SK-N-DZ (cell line): Measurements from ENCODE around the genes CRMP1, MAN2B2, MRFAP1, S100P and BLOC1S4.

RAMPAGE:
- cytosol, long total RNA: no peak
- nucleus, long total RNA: no peak
These were observed 68.1 kb downstream of the STX18 start for GRCh38 chr4:4473777-4474143.

DNA sequence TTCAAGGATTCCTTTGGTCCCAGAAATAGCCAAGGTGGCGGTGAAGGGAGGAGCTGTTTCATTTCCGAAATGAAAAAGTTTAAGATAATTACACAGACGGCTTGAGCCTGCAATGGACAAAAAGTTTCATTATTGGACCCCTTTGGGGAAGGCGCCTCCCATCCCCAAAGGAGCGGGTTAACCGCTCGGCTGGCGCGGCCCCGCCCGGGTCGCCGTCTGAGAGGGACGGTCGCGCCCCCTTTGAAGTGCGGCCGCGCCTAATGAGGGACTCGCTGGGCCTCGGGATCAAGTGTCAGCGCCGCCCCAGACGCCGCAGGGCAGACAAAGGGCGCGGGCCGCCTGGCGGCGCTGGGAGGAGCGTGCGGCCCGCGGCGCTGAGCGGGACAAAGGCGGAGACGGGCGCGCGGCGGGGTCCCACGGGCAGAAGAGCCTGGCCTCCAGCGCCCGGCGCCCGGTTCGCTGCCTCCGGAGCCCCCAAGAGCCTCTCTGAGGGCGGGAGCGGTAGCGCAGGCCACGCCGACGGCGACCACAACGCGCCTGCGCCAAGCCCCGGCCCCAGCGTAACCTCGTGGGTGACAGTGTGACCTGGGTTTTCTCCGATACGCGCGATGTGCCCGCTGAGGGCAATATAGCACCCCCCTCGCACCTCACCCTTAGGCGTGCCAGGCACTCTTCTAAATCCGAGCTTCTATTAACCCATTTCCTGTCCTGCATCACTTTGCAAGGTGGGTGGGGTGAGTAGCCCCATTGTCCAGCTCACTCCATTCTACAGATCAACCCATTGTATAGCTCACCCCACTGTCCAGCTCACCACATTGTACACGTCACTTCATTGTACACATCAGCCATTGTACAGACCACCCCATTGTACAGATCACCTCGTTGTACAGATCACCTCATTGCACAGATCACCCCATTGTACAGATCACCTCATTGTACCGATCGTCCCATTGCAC, 33.5 kb upstream of the STX18 start:
RAMPAGE:
- cytosol, long total RNA: no peak
- nucleus, long total RNA: no peak

GRCh38 chr4:5576077-5576620, 132.2 kb downstream of the EVC2 start:
RAMPAGE:
- cytosol, long total RNA: no peak
- nucleus, long total RNA: no peak

RAMPAGE:
- cytosol, long total RNA: no peak
- nucleus, long total RNA: no peak
These were observed 853 bp upstream of the EVC start for GRCh38 chr4:5709966-5710730.

RAMPAGE:
- cytosol, long total RNA: no peak
- nucleus, long total RNA: no peak
These were observed 72.2 kb downstream of the EVC start for GRCh38 chr4:5783268-5783631.

DNA sequence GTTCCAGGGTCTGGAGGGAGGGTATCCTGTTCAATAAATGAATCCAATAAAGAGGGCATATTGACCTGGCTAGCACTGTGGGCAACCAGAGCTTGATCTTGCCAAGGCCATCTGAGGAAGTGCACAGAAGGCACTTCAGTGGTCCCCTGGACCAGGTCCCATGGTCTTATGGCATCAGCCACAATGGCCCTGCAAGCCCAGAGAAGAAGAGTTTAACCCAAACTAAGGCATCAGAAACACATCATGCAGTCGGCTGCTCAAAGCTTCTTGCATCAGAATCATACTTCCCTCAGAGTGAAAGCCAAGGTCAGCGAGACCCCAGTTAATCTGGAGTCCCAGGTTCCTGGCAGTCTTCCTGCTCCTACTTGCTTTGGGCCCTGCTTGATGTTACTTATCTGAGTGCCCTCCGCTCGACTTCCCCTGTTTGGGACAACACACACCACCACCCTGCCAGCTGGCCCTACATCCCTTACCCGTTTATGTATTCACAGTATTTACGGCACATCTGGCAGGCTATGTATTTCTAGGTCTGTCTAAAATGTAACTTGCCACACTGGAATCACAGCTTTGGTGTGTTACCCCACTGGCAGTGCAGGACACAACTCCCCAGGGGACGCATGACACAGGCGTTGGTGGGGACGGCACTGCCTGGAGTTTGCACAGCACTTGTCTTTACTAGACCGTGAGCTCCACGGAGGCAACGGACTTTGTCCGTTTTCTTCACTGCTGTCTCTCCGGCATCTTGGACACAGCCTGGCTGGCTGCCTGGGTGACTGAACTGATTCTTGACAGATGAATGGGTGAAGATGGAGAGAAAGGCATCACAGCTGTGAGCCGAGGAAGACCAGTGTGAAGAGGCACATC, 22.8 kb downstream of the CRMP1 start:
RAMPAGE:
- cytosol, long total RNA: no peak
- nucleus, long total RNA: no peak

DNA sequence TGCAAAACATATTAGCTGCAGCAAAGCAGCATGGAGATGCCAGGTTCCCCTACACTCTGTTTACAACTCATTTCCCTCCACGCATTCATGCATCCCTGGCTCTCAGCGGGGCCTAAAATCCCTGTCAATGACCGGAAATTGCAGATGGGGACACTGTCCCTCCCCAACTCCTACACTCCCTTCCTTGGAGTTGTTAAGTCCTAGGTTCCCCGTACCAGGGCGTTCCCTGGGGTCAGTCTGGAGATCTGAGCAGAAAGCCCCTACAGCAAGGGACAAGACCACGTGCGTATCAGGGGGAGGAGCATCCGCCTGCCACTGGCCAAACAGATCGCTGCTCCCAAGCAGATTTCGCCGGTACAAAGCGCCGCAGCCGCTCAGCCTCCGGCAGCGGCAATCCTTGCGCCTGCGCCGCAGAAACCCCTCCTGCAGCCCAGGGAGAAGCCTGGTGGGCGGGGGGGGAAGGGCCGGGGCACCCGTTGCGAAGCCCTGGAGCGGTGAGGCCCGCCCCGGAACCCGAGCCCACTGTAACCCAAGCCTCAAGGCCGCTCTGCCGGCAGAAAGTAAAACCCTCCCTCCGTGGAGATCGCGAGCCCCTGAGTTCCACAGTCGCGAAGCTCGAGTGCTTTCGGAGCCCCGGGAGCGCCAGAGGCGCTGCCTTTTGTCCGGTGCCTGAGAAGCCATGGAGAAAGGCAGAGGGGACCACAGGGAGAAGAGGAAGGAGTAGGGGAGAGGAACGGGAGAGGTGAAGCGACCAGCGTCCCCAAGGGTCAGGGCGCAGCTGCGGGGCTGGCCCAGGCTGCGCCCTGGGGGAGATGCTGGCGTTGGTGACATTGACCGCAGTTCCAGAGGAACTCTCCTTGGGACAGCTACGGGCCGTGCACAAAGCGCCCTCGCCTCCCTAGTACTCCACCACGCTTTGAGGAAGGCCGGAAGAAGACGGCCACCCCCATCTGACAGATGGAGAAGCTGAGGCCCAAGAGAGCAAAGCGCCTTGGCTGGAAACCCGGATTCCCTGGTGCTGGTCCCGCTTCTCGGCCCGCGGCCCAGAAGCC, 2.6 kb downstream of the CRMP1 start:
RAMPAGE:
- cytosol, long total RNA: start-site peak on the plus strand centred at position 490 of the sequence, 213 bp wide, 40 and 36 reads in 2 replicates
- nucleus, long total RNA: no peak

DNA sequence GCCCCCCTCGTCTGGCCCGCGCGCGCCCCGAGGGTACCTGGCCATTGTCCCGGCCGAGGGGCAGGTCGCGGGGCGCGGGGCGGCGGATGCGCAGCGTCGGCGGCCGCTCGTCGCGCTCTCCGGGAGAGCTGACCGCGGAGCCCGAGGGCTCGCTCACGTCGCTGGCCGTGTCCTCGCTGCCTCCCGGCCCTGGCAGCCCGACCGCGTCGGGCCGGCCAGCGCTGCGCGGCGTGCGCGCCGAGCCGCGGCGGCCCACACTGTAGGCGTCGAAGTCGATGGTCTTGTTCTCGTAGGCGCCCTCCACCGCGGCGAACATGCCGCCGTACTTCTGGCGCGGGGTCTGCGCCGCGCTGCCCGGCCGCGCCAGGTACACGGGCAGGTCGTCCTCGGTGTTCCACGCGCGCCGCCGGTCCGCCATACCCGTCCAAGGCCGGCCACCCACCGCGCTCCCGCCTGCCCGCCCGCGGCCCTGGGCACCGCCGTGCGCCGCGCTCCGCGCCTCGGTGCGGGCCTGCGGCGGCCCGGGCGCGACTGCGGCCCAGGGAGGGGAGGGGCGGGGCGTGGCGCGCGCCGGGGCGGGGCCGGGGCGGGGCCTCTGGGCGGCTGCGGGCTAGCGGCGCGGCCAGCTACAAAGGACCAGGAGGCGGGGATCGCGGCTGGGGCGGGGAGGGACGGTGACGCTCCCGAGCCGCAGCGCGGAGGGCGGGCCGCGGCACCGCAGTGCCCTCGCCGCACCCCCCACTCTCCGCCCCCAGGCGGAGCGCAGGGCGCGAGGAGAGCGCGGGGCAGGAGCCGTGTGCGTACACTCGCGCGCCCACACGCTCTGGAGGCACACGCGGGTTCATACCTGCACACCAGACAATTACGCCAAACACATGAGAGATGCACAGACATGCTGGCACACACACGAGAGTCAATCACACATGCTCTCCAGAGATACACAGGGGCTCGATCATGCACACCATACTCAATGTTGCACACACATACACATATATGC, at the start of gene CRMP1:
TSS of gene CRMP1 (minus strand) at position 535 of the 997 bp plus-strand sequence.
RAMPAGE:
- cytosol, long total RNA: no peak
- nucleus, long total RNA: start-site peak on the plus strand centred at position 786 of the sequence, 64 bp wide, 16 and 14 reads in 2 replicates

DNA sequence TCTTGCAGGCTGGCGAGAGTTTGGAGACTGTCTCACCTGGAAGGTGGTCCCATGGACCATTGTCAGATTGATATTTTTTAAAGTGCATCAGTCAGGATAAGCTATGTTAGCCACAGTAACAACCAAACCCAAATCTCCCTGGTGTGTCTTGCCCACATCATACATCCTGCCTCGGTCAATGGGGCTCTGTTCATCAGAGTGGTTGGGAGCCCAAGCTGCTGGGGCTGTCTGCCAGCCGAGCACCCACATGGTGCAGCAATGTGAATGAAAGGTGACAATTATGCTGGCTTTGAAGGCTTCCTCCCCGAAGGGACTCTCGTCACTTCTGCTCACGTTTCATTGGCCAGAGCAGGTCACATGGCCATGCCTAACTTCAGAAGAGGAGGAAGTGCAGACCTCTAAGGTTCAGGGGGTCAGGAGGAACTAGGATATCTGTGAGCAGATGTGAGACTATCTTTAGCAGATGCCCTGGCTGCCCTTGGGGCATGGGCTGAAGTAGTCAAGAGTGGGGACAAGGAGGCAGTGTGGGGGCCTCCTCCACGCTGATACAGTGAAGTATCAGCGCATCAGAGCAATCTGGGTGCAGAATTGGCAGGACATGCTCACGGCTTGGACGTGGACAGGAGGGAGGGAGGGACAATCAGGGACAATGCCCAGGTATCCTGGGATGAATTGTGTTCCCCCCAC, 1.3 kb upstream of the JAKMIP1 start:
RAMPAGE:
- cytosol, long total RNA: no peak
- nucleus, long total RNA: no peak

DNA sequence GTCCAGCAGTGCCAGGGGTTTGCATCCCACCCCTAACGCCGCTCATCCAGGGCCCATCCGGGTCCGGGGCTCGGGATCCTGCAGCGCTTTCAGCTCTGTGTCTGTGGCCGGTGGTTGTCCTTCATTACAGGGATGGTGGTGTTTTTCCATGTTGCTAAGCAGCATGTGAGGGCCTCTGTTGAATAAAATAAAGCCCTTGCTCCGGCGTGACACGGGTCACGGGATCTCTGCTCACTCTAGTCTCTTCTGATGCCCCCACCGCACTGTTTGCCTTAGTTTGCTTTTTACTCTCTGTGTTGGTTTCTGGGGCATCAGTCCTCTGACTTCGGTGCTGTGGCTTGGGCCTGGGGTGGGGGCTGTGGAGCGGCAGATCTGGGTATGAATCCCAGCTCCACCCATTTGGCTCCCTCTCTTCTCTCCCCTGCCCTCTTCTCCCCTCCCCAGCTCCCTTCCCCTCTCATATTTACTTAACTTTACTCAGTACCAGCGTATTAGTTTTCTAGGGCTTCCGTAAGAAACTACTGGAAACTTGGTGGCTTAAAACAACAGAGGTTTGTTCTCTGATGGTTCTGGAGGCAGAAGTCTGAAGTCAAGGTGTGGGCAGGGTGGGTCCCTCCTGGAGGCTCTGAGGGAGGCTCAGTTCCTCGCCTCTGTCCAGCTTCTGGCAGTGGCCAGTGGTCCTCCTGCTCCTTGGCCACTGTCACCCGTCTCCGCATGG, 6.7 kb downstream of the WFS1 start:
RAMPAGE:
- cytosol, long total RNA: no peak
- nucleus, long total RNA: no peak

DNA sequence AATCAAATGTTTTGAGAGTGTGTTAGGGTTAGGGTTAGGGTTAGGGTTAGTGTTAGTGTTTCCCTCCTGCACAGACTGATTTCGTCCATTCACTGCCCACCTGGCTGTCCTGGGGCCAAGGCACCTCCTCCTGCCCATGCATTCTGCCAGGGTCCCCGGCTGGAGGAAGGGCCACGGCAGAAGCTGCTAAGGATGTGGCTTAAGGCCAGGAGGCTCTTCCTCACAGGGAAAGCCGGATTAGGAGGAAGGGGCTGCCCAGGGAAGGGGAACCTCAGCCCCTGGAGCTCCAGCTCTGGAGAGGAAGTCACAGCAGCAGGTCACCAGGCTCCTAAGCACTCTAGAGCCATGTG, 48.6 kb downstream of the PPP2R2C start:
RAMPAGE:
- cytosol, long total RNA: no peak
- nucleus, long total RNA: no peak

RAMPAGE:
- cytosol, long total RNA: no peak
- nucleus, long total RNA: no peak
These were observed at the start of gene MAN2B2 for GRCh38 chr4:6574328-6575816. MAN2B2 (plus strand) TSS chr4:6575189.

DNA sequence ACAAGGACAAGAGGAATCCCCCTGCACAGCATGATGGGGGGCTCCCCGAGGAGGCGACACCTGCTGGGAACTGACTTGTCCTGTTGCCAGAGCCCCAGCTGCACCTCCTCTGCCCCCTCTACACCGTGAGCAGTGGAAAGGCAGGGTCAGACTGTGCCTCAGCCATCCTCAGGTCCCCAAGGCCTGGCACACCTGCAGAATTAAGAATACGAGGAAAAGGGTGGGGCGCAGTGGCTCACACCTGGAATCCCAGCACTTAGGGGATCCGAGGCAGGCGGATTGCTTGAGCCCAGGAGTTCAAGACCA, 25.6 kb upstream of the MRFAP1 start:
RAMPAGE:
- cytosol, long total RNA: no peak
- nucleus, long total RNA: no peak

DNA sequence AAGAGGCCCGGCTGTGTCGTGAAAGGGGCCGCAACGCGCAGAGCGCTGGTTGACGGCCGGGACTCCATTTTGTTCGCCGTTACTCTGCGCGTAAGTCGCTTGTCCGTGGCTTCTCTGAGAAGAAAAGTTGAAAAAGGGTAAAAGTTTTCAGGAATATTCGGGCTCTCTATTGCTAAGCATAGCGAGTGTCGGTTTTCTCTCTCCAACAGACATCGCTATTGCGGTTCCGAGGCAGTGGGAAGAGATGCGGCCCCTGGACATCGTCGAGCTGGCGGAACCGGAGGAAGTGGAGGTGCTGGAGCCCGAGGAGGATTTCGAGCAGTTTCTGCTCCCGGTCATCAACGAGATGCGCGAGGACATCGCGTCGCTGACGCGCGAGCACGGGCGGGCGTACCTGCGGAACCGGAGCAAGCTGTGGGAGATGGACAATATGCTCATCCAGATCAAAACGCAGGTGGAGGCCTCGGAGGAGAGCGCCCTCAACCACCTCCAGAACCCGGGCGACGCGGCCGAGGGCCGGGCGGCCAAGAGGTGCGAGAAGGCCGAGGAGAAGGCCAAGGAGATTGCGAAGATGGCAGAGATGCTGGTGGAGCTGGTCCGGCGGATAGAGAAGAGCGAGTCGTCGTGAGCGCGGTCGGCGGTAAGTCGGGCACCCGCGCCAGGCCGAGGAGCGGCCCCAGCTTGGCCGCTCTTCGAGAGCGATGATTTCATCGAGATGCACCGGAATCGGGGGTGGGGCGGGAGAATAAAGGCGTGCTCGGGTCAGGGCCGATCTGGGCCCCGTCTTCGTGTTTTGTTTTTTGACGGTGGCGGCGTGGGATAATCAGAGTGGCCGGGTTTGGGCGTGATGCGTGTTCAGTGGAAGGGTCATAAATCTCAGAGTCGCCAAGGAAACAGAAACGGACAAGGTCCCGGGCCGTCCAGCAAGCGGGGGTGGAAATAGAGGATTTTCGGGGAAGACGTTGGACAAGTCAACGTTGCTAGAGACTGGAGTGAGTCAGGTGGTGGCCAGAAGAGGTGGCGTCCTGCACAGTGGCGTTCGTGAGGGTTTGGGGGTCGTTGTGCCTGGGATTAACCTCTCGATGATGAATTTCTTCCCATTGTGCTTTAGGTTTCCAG, at the start of gene MRFAP1:
TSS of gene MRFAP1 (plus strand) at position 67 of the 1,119 bp plus-strand sequence.
RAMPAGE:
- cytosol, long total RNA: start-site peak on the plus strand centred at position 72 of the sequence, 15 bp wide, 335 and 241 reads in 2 replicates
- nucleus, long total RNA: start-site peak on the plus strand centred at position 69 of the sequence, 21 bp wide, 63 and 8 reads in 2 replicates

RAMPAGE:
- cytosol, long total RNA: no peak
- nucleus, long total RNA: no peak
These were observed 1.4 kb downstream of the MRFAP1 start for GRCh38 chr4:6641738-6642431.

RAMPAGE:
- cytosol, long total RNA: no peak
- nucleus, long total RNA: no peak
These were observed 3.1 kb downstream of the ENSG00000170846 start for GRCh38 chr4:6676687-6677692.

RAMPAGE:
- cytosol, long total RNA: no peak
- nucleus, long total RNA: no peak
These were observed at the start of gene S100P for GRCh38 chr4:6693184-6694342. S100P (plus strand) TSS chr4:6693878.

GRCh38 chr4:6715586-6716866, at the start of gene BLOC1S4:
BLOC1S4 (plus strand) TSS chr4:6716174.
RAMPAGE:
- cytosol, long total RNA: no peak
- nucleus, long total RNA: no peak

DNA sequence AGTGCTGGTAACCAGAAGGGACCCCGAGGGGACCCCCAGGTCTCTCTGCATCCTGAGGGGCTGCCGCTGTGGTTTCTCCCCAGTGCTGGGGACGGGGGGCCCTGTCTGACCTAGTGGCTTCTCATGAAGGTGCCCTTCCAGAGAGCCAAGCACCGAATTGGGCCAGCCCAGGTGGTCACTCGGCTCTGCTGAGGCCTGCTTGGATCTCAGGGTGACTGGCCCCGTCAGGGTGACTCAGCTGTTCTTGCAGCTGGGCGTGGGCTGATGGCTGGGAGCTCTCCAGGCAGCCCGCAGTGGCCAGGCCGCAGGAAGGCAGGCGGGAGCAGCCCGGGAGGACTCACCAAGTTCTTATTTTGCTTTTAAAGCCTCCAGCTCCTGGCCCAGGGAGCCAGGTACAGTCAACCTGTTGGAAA, 16.6 kb downstream of the BLOC1S4 start:
RAMPAGE:
- cytosol, long total RNA: no peak
- nucleus, long total RNA: no peak

RAMPAGE:
- cytosol, long total RNA: no peak
- nucleus, long total RNA: no peak
These were observed 27.3 kb upstream of the KIAA0232 start for GRCh38 chr4:6755353-6755542.